Cardiac atrium fibroblast (primary cell): ENCODE measurements around a stretch of chr14.

- RAMPAGE, long total RNA: no peak
Measured at GRCh38 chr14:99615273-99615742, 11.3 kb upstream of the CCDC85C start.

GRCh38 chr14:99773415-99774125 lies 19.6 kb upstream of the EML1 start:
- RAMPAGE, long total RNA: no peak

DNA sequence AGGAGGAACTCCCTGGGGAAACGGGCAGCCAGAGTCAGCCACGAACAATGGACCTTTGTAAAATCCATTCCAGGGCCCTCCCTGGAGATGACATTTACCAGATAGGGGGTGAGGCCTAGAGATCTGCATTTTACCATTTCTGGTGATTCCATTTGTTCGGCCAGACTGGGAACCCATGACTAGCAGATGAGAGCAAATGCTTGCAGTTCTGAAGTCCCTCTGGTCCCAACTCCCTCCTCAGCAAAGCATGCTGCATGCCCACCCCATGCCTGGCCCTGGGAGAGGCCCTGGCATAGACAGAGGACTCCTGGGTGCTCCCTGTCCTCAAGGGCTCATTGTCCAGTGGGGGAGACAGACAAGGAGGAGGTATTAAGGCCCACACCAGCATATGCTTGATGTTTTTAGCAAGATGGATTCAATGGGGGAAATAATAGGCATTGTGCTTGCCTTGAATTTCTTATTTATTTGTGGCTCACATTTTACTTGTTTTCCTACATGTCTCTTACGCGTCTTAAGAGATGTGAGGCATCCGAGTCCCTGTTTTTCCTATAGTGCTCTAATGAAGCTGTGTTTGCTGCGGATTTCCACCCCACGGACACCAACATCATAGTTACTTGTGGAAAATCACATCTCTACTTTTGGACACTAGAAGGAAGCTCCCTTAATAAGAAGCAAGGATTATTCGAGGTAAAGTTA lies 115.7 kb downstream of the EML1 start:
- RAMPAGE, long total RNA: no peak

- RAMPAGE, long total RNA: no peak
Measured at GRCh38 chr14:100031464-100032576, 33.4 kb upstream of the EVL start.

DNA sequence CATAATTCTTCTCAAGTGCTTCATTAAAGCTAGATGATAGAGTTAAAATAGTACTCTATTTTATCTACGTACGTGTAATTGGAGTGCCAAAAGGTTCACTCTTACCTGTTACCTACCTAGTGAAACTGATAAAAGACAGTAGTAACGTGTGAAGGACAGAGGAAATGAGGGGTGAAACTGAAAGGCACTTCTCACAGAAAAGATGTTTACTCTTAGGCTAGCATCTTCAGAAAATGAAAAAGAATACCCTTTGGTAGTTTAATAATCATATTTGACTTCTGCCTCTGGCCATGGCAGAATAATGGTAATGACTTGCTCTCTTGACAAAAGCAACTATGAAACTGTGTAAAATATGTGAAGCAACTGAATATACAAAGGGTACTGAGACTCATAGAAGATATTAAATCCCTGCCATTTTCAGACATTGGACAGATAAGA lies 6.4 kb upstream of the EVL start:
- RAMPAGE, long total RNA: no peak

- RAMPAGE, long total RNA: no peak
Measured at GRCh38 chr14:100131086-100131743, 28.2 kb downstream of the DEGS2 start.

GRCh38 chr14:100140359-100141403 lies 18.8 kb downstream of the DEGS2 start:
- RAMPAGE, long total RNA: no peak

- RAMPAGE, long total RNA: no peak
Measured at GRCh38 chr14:100144095-100144825, 15.2 kb downstream of the DEGS2 start.

DNA sequence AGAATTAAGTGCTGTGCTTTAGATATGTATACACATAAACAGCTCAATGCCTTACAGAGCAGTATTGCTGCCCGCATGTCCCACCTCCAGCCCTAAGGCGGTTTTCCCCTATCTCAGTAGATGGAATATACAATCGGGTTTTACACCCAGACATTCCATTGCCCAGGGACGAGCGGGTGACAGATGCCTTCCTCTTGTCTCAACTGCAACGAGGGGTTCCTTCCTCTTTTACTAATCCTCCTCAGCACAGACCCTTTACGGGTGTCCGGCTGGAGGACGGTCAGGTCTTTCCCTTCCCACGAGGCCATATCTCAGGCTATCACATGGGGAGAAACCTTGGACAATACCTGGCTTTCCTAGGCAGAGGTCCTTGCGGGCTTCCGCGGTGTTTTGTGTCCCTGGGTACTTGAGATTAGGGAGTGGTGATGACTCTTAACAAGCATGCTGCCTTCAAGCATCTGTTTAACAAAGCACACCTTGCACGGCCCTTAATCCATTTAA lies 5.9 kb upstream of the SLC25A29 start:
- RAMPAGE, long total RNA: no peak

- RAMPAGE, long total RNA: no peak
Measured at GRCh38 chr14:100349031-100349796, 25.9 kb downstream of the WARS1 start.

DNA sequence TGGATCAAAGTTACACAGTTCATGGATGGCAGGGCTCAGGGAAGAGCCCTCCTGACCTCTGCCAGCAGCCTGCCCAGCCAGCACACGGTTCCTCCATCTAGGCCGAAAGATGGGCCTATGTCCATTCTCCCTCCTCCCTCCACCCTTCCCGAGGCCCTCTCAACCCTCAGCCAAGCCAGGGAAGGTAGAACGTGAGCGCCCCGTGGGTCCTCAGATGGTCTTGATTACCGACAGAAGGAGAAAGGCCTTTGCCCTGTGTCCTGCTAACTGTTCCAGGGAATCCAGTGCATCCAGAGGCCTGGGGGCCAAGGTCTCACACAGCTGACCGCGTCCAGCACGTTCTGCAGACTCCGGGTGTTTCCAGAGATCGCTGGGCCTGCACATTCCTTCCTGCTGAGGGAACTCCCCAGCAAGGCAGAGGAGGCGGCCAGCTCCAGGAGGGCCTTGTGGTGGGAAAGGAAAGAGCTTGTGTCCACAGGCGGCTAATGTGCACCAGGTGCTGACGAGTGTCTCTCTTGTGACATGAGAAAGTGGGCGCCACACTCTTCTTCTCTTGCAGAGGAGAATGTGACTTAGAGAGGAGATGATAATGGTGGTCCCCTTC lies 47.0 kb upstream of the DLK1 start:
- RAMPAGE, long total RNA: no peak

GRCh38 chr14:101335280-101335732 lies 426.2 kb upstream of the PPP2R5C start:
- RAMPAGE, long total RNA: no peak

GRCh38 chr14:101512024-101512539 lies 249.4 kb upstream of the PPP2R5C start:
- RAMPAGE, long total RNA: no peak

GRCh38 chr14:101590001-101590405 lies 171.5 kb upstream of the PPP2R5C start:
- RAMPAGE, long total RNA: no peak

DNA sequence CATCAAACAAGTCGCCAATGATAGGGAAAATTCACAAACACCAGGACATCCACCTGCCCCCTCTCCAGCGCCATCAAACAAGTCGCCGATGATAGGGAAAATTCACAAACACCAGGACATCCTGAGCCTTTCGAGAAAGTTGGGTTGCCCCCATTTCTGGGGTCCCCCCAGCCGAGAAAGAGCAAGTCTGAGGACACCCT lies 162.4 kb upstream of the PPP2R5C start:
- RAMPAGE, long total RNA: no peak

DNA sequence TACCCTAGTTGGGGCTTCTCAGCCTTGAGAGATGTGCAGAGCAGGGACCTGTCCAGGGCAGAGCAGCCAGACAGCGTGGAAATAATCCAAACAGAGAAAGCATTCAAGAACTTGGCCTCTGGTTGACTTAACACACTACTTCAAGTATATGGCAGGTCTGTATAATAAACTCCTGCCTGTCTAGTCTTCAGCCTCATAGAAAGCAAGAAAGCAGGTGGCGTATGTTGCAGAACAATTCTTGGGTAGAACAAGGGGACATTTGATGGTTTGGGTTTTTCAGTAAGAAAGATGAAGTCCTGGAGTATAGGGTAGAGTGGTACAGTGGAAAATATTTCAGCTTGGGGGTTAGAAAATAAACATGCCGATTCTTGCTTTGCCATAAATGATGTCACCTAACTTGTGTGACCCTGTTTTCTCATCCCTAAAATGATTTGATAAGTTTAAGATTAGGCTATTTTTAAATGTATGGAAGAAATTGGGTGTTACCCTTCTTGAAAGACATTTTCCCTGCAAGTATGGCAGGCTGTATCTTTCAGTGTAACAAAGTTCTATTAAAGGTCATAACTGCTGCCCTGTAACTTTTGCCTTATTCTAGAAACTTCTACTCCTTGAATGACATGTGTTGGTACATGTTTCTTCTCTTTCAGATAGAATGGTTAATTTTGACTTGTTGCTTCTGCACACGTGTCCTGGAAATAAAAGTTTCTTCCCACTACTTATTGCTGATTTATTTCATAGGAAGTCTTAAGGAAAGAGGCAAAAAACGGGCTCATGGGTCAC lies 4.7 kb downstream of the PPP2R5C start:
- RAMPAGE, long total RNA: no peak

GRCh38 chr14:101810664-101811250 lies 49.2 kb downstream of the PPP2R5C start:
- RAMPAGE, long total RNA: no peak

GRCh38 chr14:101825494-101826371 lies 64.2 kb downstream of the PPP2R5C start:
- RAMPAGE, long total RNA: no peak

DNA sequence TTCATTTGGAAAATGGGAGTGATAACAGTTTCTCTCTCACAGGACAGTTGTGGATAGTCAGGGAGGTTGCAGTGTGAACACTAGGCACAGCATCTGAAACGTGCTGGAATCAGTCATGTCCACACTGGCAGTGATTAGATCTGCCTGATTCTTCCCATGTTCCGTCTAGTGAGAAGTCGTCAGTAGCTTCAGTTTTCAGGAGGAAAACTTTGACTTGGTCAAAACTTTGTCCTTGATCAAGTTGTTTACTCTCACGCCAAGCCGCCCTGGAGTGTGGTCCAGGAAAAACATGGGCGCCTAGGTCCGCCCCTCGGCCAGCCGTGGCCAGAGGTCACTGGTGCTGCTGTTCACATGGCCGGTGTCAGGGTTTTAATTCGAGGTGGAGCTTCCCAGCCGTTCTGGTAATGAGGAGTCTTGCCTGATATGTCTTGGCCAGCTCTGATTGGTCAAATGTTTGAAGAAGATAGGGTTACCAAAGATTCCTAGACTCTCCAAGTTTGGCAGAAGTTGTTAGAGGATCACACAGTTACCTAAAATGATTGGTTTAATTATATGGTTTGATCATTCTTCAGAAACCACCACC lies 71.5 kb downstream of the PPP2R5C start:
- RAMPAGE, long total RNA: no peak

DNA sequence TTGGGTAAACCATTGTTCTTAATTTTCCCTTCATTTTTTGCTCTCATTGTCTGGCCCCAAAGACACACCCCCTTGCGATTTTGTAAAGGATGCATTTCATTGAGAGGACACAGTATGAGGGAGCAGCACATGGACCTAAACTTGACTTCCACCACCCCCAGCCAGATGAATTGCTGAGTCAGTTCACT lies 71.9 kb downstream of the PPP2R5C start:
- RAMPAGE, long total RNA: no peak